CD14-positive monocyte (primary cell): ENCODE measurements around a stretch of chr6.

DNA sequence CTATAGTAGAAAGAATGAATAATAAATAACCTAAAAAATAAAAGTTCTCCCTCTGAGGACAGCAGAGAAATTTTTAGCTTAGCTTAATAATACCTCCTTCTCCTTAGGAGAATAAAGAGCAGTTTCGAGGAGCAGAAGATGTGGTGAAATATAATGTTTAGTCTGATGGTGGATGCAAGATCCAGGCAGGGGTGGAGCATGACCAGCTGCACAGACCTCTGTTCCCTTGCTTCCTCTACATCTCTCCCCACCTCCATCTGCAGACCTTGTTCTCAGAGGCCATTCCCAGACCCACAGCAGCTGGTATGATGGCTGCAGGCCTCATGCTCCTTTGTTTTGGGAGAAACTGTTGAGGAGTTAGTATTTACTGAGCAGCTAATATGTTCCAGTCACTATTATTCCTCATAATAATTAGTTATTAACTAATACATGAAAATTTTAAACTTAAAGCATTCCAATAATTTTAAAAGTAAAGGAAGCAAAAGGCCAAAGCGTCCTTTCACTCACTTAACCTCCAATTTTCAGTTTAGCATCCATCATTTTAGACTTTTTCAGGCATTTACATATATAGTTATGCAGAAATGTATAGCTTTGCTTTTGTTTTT, 1.6 kb downstream of the BTN3A2 start:
- CAGE, long polyA plus RNA, result no peak

DNA sequence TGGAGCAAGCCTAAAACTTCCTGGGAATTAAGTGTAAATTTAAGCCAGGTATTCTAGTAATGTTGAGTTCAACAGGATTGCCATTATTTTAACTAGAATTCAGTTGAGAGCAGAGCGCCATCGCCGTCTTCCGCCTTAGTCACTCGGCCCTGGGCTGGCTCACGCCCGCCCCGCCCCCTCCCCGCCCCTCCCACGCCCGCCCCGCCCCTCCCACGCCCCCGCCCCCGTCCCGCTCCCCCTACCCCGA, 17.6 kb upstream of the HMGN4 start:
- CAGE, long polyA plus RNA, result no peak

DNA sequence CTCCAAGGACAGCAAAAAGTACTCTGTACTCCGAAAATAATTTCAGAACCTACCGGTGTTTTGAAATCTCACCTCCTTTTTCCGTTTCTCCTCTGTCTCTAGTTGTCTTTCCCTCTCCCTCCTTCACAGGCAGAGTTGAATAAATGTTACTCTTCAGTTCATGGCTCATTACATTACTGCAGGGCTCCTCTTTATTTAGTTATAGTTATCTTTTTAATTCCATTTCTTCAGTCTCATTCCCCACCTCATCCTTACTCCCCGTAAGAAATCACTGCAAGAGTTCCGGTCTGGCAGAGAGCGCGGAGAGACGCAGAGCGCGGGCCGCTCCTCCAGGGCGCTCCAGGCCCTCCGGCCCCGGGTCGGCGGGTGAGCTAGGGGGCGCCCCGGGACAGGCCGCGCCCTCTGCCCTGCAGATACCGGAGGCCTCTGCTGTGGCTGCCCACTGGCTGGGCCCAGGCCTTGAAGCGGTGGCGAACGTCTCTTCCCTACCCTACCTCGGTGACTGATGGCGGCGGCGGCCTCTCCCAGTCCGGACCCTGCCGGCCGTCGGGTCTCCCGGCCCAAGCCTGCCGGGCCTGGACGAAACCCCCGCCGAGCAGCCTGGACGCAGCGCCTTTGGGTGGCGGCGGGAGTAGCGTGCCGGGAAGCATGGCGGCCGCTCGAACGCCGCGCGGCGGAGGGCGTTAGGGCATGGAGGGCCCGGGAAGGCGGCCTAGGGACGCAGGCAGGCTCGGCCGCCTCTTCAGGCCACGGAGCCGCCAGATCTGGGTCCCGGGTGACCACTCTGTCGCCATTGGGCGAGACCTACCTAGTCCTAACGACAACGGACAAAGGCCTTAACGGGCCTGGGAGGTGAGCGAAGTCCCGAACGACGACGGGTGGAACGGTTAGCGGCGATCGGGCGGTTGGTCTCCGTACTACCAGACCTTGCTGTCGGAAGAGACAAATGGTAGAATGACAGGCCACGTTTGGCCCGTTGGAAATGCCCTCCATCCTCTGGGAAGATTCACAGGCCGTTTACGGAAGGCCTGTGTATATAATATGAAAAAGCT, 16.4 kb upstream of the HMGN4 start:
- CAGE, long polyA plus RNA, result no peak

- CAGE, long polyA plus RNA, result no peak
These were observed 15.7 kb upstream of the HMGN4 start for GRCh38 chr6:26522489-26522752.

GRCh38 chr6:26523545-26524140, 14.5 kb upstream of the HMGN4 start:
- CAGE, long polyA plus RNA, result no peak

GRCh38 chr6:26555686-26555885, 17.4 kb downstream of the HMGN4 start:
- CAGE, long polyA plus RNA, result no peak

DNA sequence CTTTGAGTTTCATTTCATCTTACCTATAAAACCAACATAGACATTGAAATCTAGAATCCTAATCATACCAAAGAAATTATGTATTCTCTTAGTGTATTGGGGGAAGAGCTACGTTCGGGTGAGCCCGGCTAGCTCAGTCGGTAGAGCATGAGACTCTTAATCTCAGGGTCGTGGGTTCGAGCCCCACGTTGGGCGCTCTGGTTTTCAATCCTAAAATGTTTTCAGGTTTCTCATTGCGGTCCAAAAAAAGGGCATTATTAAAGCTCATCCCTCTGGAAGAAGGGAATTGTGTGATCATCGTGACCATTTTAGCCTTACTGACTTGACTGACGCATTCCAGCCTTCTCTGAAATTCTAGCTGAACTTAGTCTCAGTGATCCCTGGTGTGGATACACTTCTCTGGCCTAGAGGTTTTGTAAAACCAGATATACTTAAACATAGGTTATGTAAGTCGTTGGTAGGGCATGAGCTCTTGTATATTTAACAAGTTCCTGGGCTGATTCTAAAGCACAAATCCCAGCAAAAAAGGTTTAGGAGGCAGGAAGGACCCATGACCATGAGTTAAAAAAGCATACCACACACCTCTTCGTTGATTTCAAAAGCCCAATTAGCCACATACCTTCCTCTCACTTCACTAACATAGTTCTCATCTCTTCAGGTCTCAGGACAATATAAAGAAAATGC, 18.4 kb downstream of the HMGN4 start:
- CAGE, long polyA plus RNA, result no peak

DNA sequence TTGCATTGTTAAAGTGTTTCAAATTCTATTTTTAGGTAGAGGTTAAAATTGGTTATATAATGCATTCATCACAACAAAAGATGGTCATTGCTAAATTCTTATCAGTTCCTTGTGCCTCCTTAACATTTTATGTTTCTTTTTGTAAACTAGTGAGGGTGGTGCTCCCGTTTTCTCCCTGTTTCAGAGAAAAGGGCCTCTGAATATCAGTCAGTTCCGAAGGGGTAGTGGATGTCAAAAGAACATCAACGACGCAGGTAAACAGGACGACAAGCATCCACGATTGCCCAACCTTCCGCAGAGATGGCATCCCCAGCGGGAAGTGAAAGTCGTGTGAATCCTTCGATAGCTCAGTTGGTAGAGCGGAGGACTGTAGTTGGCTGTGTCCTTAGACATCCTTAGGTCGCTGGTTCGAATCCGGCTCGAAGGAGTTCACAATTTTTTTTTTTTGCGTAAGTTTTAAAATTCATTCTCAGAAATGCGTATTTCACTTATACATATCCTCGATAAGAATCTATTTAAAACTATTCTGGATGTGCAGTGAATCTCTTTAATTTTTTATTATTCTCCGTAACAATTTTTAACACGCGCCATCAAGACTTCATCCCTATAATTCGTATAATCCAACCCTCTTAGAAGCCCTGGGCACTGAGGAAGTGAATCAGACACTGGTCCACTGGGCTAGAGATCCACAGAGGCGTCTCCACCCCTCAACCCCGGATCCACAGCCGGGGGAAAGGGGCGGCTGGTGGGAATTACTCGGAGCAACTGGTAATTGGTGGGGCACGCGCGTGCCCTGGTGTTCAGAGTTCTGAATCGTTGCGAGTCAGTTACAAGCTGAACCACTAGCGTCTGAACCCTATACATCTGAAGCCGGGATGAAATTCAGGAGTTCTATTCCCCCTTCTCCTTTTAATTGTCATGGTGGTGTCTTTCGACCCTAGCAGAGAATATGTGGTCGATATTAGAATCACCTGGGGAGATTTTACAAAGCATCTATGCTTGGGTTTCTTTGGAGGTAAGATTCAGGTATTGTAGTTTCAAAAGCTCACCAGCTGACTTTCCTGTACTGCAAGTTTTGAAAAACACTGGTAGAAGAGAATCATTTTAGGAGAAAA, 27.9 kb upstream of the ABT1 start:
- CAGE, long polyA plus RNA, result no peak

DNA sequence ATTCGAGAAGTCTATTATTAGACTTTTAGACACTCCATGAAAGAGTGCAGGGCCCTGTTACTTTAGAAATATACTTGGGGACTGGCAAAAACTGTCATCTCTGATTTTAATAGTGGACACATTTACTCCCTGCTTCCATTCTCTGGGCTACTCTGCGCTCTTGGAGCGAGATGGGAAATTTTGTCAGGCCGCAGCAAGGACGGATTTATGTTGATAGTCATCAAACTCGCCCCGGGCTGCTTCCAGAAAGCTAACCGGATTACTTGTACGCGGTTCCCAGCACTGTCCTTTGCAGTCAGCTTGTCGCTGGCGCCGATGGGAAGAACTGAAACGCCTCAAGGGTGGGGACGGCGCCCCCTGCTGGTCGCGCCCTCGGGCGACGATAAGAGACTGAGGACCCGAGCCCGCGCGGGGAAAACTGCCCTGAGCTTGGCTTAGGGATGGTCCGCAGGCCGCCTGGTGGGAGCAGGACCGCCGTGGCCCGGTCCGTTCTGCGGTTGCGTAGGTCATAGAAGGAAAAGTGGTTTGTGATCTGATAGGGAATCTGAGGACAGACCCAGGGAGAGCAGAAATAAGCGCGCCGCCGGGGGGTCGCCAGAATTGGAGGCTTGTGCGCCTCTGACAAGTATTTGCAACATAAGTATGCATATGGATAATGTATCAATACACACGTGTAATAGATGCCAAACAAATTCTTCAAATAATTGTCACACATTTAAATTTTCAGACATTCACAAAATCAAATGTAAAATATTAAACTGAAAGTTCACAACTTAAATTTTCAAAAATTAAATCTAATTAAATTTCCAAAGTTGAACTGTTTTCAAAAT, 946 bp upstream of the ABT1 start:
- CAGE, long polyA plus RNA, result no peak

DNA sequence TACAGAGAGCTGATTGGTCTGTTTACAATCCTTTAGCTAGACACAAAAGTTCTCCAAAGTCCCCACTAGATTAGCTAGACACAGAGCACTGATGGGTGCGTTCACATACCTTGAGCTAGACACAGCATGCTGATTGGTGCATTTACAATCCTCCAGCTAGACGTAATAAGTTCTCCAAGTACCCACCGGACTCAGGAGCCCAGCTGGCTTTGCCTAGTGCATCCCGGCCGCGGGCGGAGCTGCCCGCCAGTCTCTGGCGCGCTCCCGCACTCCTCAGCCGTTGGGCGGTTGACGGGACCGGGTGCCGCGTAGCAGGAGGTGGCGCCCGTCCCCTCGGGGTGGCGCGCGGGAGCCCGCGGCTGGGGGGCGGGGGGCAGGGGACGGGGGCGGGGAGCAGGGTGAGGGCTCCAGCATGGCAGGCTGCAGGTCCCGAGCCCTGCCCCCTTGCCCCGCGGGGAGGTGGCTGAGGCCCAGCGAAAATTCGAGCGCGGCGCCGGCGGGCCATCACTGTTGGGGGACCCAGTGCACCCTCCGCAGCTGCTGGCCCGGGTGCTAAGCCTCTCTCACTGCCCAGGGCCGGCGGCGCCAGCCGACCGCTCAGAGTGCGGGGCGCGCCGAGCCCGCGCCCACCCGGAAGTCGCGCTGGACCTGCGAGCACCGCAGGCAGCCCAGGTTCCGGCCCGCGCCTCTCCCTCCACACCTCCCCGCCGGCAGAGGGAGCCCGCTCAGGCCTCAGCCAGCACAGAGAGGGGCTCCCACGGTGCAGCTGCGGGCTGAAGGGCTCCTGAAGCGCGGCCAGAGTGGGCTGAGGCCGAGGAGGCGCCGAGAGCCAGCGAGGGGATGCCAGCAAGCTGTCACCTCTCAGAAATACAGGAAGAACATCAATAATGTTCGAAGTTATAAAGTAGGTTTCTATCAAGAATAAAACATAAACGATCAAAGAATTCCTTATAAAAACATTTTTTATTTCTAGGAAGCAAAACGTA, 176.0 kb downstream of the H2BC11 start:
- CAGE, long polyA plus RNA, result no peak

- CAGE, long polyA plus RNA, result no peak
These were observed 114.1 kb downstream of the H2BC11 start for GRCh38 chr6:27018434-27019016.

GRCh38 chr6:27114973-27115533, 17.5 kb downstream of the H2BC11 start:
- CAGE, long polyA plus RNA, result no peak

DNA sequence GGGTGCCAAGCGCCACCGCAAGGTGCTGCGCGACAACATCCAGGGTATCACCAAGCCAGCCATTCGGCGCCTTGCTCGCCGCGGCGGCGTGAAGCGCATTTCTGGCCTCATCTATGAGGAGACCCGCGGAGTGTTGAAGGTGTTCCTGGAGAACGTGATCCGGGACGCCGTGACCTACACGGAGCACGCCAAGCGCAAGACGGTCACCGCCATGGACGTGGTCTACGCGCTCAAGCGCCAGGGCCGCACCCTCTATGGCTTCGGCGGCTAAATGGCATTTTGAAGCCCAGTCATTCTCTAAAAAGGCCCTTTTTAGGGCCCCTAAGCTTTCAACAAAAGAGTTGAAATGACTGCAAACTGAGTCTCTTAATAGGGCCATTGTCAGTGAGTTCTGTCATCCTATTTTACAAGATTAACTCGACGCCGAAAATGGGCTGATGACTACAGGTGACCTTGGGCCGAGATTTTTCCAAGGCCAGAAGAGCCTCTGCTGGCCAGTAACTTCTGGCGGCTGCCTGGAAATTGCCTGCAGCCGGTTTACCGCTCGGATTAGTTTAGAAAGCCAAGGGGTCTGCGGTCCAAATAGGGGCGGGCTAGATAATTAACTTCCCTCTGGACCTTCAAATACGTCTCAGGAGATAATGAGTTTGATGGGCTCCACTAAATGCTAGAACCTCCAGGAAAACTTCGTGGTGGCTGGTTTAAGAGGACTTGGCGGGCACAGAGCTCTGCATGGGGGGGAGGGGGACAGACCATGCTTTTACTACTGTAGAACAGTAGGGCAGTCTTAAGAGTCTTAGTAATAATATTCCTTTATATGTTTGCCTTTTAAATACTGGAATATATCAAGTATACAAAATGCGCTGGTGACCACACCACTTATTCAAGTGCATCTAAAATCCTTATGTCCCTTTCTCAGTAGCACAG, 531 bp downstream of the H4C9 start:
- CAGE, long polyA plus RNA, result no peak

DNA sequence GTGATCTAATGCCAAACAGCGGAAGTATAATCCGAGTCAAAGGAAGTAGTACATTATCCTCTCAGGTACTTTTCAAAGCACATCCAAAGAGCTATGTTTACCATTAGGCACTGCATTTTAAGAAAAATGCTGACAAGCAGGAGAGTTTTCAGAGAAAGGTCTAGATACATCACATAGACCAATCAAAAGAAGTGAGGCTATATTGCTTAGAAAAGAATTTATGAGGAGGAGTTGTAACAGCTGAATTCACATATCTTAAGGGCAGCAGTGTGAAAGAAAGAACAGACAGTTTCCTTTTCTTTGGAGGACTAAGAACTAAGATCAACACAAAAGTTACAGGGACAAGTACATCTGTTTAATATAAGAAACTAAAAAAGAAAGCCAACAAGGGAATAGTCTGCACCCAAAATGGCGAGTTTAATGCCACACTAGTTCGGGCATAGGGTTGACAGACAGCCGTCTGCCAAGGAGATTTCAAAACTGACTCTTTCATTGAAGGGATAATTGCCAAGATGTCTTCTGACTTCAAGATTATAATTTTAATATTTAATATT, 1.4 kb downstream of the ZNF184 start:
- CAGE, long polyA plus RNA, result no peak

- CAGE, long polyA plus RNA, result no peak
These were observed 71.8 kb upstream of the ZNF184 start for GRCh38 chr6:27544676-27545075.

GRCh38 chr6:27561887-27562330, 89.0 kb upstream of the ZNF184 start:
- CAGE, long polyA plus RNA, result no peak

DNA sequence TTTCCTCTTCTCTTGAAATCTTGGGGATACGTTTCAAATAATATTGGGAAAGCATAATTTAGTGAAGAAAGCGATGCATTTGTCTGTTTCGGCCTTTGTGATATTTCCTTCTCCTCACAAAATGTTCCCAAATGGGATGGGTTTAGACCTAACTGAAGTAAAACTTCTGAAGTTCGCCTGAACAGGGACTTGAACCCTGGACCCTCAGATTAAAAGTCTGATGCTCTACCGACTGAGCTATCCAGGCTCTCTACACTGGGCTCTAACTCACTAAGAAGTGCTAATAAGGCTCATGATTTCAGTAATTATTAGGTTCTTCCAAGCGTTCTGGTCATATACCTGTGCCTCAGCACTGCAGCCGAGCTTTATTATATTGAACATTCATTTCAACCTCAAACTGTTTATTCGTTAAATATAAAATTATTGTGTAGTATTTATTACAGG, 118.8 kb upstream of the ZNF184 start:
- CAGE, long polyA plus RNA, result no peak

GRCh38 chr6:27650806-27651150, 157.0 kb downstream of the H2BC13 start:
- CAGE, long polyA plus RNA, result no peak

DNA sequence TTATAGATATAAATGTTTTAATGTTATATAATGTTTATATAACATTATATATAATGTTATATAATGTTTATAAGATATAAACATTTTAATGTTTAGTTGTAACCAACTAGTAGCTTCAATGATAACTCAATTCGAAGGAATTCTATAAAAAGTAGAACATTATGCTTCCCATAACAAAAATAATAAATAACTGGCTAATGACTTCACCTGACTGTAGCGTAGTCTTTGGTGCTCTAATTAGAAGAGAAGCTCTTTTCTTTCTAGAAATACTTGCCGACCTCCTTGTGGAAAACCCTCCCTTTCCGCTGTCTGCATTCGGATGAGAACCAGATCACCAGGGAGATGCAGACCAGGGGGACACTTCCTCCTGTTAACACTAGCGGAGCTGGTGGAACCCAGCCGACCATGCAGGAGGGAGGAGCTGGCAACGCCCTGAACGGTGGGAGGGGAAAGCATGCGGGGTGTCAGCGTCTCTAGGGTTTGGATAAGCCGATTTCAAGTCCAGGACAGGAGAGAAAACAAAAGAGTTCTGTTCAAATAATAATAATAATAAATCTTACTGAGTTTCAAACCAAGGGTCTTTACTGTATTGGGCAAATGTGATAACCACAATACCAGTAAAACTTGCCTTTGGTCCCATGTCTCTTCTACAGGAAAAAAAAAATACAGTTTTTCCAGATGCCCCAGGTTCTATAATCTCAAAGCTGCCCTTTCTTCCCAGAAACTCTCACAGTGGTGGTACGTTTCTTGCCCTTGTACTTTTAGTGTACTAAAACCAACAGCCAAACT, 53.7 kb downstream of the H2BC13 start:
- CAGE, long polyA plus RNA, result no peak

DNA sequence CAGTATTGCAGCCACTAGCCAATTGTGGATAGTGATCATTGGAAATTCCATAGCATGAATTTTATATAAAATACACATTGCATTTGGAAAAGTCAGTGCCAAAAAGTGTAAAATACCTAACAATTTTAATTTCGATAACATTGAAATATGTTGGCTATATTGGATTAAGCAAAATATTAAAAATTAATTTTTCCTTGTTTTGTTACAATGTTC, 362 bp upstream of the H3C10 start:
- CAGE, long polyA plus RNA, result no peak